T47D (cell line): ENCODE measurements around a stretch of chr1.

DNA sequence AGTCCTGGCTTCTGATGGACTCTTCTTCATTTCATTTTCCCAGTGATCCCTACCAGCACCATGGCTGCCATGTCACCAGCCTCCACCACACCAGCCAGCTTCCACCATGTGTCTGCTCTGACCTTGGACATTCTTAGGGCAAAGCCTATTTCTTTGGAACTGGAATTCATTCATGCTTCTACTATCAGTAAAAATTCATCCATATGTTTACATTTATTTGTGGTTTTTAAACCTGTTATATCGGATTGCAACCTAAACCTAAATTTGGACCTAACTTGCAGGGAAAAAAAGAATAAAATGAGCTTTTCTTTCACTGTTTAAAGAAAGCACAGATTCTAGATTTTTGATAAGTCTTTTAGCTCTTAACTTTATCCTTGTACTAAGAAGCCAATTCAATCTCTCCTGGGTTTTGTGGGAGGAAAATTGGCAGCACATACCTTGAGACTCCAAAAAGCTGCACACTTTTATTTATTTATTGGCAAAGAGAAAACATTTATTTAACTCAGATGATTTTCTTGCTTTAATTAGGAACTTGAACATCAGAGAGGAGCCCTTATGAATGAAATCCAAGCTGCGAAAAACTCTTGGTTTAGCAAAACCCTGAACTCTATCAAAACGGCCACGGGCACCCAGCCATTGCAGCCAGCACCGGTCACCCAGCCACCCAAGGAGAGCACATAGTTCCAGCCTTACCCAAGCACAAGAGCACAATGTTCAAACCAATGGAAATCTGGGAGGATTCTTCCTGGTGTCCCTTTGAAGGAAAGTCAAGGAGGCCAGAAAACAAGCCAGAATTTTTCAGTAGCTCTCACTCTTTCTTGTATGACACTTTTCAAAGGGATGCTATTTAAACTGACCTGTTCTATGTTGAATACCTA lies 10.2 kb upstream of the CACYBP start:
- RRBS, result no CpG with 5 or more reads among the region's 5 CpGs

DNA sequence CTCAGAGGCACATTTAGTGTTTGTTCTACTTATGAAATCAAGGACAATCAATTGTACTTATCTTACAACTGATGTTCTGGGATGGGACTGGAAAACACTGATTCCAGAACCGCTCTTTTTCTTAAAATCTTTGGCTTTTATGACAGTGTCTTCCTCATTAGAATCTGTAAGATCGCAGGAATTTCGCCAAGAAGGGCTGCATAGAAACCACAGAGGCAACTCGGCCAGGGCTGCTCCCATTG lies 20.9 kb upstream of the MRPS14 start:
- RRBS, result no CpG with 5 or more reads among the region's 4 CpGs

- RRBS, result no CpG with 5 or more reads among the region's 7 CpGs
Observed at GRCh38 chr1:175193585-175194280, 1.2 kb upstream of the KIAA0040 start.

DNA sequence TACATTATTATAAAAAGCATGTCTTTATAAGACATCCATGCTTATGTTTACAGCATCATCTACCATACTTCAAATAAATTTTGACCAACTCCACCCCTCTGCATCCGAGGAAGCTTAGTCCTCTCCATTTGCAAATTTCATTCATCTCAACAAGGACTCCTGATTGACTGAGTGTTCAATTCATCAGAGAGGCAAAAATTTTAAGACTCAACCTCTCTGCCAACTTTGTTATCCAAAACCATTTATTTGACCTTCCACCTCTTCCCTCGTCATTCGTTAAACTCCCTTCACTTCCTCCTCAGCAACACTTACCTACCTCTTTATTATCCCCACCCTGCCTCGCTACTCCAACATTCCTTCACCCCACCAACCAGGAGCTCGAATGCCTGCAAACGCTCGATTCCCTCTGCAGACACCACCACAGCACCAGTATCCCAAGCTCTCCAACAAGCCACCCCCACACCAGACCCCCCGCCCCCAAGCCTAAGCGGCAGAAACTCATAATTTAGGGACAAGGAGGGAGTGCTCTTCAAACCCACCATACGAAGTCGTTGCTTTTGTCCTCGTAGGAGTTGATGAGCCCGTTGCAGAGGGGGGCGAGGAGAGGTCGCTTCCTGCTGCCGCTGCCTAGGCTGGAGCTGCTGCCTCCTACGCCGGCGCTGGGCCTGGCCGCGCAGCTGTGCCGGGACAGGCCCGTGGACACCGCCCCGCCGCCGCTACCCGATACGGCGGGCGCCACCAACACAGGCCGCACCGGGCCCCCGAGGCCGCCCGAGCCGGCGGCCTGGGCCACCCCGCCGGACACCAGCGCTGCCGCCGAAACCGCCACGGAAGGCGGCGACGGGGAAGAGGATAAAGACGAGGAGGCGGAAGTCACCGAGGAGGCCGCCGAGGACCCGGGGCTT lies 801 bp downstream of the COP1 start:
- RRBS, result under 1% methylated on average over 23 of the region's 54 CpGs

DNA sequence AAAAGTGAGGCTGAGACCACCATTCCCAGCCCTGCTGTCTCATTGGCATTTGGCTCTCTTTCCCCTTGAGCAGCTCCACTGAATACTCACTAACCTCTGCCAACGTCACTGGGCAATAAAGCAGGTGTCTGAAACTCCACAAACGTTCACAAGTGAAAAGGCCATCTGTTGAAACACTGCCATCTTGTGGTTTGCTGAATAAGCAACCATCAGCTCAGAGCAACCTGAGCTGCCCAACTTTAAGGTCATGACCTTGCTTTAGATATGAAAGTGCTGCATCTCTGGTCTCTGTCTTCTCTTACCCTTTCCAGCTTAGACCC lies 228.6 kb downstream of the PAPPA2 start:
- RRBS, result no CpG with 5 or more reads among the region's 2 CpGs

GRCh38 chr1:176893457-176893958 lies 271.0 kb downstream of the ASTN1 start:
- RRBS, result no CpG with 5 or more reads among the region's 7 CpGs

DNA sequence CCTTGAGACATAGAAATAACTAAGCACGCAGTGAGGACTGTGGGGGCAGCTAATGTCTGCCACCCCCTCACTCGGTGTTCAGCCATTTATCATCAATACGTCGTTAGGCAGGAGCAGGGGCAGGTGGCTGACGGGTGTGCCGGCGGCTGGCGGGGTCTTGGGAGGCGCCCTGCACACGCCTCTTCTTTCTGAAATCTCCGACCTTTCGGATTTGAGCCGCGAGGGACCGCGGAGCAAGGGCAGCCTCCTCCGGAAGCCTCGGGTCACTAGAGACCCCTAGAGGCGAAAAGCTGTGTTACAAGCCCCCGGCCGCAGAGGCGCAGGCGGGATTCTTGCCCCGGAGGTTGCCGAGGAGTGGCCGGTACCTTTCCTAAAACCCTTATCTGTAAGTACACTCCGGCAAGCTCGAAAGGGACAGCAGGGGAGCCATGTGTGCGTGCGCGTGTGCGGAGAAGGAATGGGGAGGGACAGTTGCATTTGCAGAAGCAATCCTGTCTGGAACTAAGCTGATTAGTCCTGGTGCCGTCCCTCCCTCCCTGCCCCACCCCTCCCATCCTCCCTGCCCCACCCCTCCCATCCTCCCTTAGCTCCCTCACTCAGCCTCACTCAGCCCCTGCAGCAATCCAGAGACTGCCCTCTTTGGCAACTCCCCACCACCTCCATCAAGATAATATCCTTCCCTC lies 11.0 kb downstream of the BRINP2 start:
- RRBS, result 2% methylated on average over 13 of the region's 33 CpGs

DNA sequence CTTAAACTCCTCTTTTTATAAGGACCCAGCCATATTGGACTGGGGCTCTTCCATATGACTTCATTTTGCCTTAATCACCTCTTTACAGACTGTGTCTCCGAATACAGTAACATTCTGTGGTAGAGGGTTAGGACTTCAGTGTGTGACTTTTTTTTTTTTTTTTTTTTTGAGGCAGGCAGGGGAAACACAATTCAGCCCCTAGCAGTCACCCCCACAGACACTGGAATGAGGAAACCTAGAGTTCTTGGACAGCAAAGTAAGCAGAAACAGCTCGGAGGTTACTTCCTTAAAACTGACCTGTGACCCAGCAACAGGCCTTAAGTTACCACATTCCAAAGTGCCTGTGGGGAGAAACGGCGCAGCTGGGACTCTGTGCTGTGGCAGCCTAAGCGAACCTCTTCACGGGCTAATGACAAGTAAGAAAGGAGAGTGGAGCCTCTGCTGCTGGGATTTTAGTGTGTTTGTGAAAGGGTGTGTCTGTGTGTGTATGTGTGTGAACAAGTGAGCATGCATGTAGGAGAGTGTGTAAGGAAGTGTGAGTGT lies 180.5 kb downstream of the BRINP2 start:
- RRBS, result no CpG with 5 or more reads among the region's 6 CpGs

DNA sequence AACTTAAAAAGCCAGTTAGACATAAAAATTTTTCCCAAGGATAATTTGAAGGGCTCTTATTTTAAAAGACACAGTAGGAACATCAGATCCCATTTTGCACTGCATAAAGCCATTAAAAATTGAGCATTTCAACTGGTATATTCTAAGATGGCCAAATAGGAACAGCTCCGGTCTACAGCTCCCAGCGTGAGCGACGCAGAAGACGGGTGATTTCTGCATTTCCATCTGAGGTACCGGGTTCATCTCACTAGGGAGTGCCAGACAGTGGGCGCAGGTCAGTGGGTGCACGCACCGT lies 336.1 kb downstream of the SEC16B start:
- RRBS, result no CpG with 5 or more reads among the region's 9 CpGs

DNA sequence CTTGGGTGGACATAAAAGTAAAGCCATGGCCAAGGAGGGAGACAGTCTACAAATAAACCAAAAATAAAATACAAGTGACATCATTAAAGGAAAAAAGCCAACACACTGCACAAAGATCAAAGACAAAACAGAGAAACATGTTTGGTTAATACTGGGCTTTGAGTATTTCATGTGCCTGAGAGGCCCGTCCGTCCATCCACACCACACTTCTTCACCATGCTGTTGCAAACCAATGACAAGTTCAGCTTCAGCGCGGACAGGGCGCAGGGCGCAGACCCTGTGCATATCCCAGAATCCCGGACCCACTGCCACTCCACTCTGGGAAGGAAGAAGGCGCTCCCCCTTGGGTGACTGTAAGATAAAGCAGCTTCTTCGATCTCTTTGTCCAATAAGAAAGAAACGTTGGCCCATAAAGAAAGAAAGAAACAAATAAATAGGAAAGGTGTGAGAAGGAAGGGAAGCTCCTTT lies 836 bp upstream of the RASAL2 start:
- RRBS, result no CpG with 5 or more reads among the region's 10 CpGs

DNA sequence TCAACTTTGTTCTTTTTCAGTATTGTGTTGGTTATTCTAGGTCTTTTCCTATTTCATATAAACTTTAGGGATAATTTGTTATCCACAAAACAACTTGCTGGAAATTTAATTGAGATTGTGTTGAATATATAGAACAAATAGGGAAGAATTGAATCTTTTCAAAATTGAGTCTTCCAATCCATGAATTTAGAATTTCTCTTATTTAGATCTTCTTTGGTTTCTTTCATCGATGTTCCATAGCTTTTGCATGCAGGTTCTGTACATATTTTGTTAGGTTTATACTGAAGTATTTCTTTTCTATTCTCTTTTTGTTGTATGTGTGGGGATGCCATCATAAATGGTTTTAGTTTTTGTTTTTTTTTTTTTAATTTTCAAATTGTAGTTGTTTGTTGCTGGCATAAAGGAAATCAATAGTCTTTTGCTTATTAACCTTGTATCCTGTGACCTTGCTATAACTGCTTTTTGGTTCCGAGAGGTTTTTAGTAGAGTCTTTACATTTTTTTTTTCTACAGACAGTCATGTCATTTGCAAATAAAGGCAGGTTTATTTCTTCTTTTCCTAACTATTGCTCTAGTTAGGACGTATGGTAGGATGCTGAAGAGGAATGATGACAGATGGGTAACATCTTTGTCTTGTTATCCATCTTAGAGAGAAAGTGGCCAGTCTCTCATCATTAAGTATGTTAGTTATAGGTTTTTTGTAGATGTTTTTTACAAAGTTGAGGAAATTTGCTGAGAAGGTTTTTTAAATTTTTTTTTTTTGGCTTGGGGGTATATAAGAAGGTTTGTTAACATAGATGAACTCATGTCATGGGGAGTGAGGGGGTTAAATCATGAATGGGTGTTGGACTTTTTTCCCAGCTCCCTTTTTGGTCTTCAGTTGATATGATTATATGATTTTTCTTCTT lies 91.1 kb downstream of the RASAL2 start:
- RRBS, result no CpG with 5 or more reads among the region's 3 CpGs

DNA sequence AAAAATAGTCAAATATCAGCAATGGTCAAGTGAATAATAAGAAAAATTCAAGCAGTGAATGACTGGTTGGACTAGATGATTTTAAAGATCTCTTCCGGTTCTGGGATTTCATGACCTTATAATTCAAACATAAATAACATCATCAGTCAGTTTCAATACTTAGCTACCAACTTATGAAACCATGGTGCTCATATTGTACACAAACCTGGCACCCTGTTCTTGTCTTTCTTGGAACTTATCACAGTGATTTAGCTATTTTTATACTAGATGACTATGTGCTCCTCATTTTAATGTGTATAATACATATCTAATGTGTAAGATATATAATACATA lies 157.0 kb downstream of the CLEC20A start:
- RRBS, result no CpG with 5 or more reads among the region's 1 CpG

- RRBS, result 55% methylated on average over 3 of the region's 6 CpGs
Observed at GRCh38 chr1:178344269-178345167, 152.2 kb downstream of the CLEC20A start.

- RRBS, result no CpG with 5 or more reads among the region's 2 CpGs
Observed at GRCh38 chr1:178408950-178409337, 87.8 kb downstream of the CLEC20A start.

DNA sequence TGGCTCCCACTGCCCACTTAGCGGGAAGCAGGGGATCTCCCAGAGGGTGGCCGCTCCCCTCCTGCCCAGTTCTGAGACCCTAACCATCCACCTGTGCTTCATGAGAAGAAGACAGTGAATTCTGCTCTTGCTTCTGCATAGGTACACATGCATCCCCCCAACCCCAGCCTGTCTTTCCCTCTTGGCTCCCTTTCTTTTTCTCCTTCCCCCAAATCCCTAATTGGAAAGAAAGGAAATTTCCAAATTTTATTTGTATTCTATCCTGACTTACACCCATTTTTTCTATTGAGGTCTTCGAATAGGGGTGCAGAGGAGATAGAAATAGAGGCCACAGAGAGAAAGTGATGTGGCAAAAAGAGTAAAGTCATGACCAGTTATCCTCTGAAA lies 3.1 kb downstream of the CLEC20A start:
- RRBS, result no CpG with 5 or more reads among the region's 3 CpGs

- RRBS, result no CpG with 5 or more reads among the region's 5 CpGs
Observed at GRCh38 chr1:178529794-178530606, 17.1 kb downstream of the TEX35 start.

- RRBS, result no CpG with 5 or more reads among the region's 2 CpGs
Observed at GRCh38 chr1:178575830-178576378, 63.0 kb downstream of the TEX35 start.

DNA sequence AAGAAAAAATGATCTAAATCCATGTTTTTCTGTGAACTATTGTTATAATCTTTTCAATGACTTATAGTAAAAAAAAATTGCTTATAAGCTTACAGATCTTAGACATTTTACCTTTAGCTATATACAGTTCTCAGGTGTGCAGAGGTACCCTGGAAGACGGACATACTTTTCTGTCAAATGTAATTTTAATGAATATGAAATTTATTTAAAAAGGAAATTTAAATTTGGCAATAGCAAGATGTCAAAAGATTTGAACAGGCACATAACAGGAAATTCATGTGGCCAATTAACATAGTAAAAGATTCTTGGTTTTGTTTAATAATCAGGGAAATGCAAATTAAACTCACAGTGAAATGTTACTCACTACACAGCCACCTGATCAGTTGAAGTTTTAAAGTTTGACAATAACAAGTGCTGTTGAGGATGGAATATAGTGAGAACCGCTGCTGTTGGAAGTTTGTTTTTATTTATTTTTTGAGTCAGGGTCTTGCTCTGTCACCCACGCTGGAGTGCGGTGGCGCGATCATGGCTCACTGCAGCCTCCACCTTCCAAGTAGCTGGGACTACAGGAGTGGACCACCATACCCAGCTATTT lies 63.9 kb downstream of the TEX35 start:
- RRBS, result no CpG with 5 or more reads among the region's 6 CpGs

- RRBS, result no CpG with 5 or more reads among the region's 6 CpGs
Observed at GRCh38 chr1:178650989-178651510, 74.0 kb upstream of the RALGPS2 start.